Metastatic Breast Carcinoma in the Brain (tissue), 10 donors: ENCODE results near the genes SSH2, NSRP1, GOSR1, ATAD5 and NF1.

GRCh38 chr17:29713613-29714221 is 91.0 kb upstream of the CORO6 start:
- PRO-cap, 10 experiments: no peak in any of the 10 experiments

GRCh38 chr17:29929949-29930275 is at the start of gene SSH2:
TSS of gene SSH2 (minus strand) at chr17:29930228.
- PRO-cap, 10 experiments: peak in 10 of 10 experiments; most common minus-strand start chr17:29930177 (in 5)

- PRO-cap, 10 experiments: peak in 10 of 10 experiments; most common plus-strand start chr17:30116829 (in 9); most common minus-strand start chr17:30116716 (in 10)
These were observed at the start of gene NSRP1 for GRCh38 chr17:30116614-30117776. TSS of gene NSRP1 (plus strand) at chr17:30116816.

GRCh38 chr17:30286530-30287072 is 5.1 kb downstream of the BLMH start:
- PRO-cap, 10 experiments: no peak in any of the 10 experiments

DNA sequence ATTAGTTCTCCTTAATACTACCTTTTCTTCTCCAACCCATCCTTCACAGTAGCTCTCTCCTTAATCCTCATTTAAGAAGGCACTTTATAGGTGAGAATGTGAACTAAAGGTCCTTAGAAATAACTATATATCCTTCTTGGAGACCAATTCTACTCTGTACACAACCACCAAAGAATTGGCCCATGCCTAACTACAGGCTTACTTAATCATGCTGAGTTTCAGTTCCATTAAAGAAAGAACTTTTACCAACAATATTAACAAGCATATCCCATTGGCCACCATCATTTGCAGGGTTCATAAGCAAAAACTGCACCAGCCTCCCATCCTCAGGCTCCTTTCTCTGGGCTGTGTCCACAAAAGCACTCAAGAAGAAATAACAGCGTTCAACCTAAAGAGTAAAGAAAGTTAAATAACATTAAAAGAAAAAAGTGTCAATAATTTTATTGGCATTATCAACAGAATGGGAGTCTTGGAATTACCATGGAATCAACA is 4.1 kb downstream of the BLMH start:
- PRO-cap, 10 experiments: no peak in any of the 10 experiments

DNA sequence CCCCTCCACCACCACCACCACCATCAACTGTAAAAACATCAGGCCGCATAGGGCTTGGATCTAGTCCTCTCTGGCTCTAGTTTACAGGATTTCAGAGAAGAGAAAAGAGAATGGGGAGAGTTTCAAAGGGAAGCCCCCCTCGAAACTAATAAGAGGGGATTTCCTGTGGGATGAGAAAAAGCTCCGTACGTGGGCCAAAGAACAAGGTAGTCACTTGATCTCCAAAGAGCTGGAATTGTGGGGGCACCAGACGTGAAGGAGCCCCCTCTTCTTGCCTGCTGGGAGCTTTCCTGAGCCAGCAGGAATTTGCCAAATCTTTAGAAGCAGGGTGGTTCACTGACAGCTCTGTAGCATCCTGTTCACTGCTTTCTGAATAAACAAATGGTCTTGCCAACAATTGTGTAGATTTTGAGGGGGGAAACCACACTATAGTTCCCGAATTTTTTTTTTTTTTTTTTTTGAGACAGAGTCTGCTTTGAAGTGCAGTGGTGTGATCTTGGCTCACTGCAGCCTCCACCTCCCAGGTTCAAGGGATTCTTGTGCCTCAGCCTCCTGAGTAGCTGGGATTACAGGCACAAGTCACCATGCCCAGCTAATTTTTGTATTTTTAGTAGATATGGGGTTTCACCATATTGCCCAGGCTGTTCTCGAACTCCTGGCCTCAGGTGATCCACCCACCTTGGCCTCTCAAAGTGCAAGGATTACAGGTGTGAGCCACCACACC is 7.1 kb upstream of the TMIGD1 start:
- PRO-cap, 10 experiments: peak in 1 of 10 experiments; most common minus-strand start position 308 of the sequence (in 1)

- PRO-cap, 10 experiments: peak in 1 of 10 experiments; most common plus-strand start chr17:30415429 (in 1)
These were observed 36.5 kb downstream of the CPD start for GRCh38 chr17:30415037-30415722.

DNA sequence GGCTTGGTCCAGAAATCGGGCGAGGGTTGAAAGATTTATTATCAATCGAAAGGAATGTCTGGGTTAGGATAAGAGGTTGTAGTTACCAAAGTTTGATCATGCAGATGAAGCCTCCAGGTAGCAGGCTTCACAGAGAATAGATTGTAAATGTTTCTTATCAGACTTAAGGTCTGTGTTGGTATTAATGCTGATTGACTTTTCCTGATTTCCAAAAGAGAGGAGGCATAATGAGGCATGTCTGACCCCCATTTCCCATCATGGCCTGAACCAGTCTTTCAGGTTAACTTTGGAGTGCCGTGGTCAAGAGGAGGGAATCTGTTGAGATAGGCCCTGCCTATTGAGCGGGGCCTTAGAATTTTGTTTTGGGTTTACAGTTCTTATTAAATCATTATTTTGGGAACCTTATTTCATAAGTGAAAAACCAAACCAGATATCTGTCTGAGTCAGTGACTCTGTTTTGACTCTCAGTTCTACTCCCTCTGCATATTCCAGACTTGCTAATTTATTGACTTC is 45.5 kb downstream of the CPD start:
- PRO-cap, 10 experiments: no peak in any of the 10 experiments

DNA sequence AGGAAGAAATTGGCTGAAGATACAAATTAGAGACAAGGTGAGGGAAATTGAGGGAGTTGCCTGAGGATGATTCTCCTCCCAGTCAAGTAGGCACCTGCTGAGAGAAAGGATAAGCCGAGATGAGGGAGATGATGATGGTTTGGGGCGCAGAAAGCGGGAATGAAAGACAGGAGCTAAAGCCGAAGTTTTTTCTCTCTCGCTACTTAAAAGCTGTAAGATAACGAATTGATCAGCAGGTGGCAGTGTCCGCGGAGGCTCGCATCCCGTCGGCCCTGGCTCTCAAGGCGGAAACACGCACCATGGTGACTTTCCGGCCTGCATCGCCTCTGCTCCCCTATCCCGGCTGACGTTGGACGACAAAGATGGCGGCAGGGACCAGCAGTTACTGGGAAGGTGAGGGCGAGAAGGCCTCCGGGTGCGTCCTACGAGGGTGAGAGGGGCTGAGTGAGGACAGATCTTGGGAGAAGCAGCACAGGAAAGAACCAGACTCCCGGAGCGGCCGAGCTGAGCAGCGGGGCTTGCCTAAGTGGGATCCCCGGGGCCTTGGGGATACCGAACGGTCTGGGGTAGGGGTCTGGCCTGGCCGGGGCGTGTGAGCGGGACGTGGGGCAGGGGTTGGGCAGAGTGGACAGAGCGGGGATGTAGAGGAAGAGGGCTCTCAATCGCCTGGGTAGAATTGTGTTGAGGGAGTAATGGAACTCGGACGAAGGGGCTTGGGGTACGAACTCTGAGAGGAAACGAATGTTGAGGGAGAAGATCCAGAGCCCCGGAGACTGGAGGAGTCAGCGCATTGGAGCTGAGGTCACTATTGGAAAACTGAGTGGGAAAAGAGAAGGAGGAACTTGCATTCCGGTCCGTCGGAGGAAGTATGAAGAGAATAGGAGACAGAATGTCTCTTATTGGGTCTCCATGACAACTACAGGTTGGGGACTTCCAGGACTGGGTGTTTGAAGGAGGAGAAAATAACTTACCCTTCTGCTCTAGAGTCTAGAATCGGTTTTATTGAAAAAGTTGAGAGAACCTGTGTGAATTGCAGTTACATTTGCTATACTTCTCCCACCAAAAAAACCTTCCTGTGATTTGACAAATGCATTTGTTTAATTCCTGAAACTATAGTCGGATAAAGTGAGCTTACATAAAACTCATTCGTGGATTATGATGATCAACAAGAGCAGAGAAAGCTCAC is at the start of gene GOSR1:
Gene GOSR1, plus strand, starts transcription at position 337 of the 1,186 bp plus-strand sequence.
- PRO-cap, 10 experiments: peak in 10 of 10 experiments; most common plus-strand start position 352 of the sequence (in 7); most common minus-strand start position 870 of the sequence (in 6)

- PRO-cap, 10 experiments: peak in 3 of 10 experiments; most common plus-strand start chr17:30600024 (in 2); most common minus-strand start chr17:30600060 (in 2)
These were observed 122.5 kb downstream of the GOSR1 start for GRCh38 chr17:30599535-30600264.

DNA sequence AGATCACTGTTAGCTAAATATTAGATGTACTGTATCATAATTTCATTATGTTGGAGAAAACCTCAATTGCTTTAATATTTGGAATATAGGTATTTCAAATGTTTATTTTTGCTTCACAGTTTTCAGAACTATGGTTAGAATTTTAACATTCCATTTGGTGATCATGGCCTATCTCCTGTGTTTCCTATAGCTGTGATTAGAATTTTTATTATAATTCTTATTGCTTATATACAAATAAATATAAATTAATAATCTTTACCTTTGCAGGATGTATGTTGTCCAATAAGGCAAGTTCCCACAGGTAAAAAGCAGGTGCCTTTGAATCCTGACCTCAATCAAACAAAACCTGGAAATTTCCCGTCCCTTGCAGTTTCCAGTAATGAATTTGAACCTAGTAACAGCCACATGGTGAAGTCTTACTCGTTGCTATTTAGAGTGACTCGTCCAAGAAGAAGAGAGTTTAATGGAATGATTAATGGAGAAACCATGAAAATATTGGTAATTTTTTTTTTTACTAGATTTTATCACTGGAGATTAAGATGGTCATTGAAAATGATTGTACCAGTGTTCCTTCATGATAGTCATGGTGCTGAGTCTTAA is 55.8 kb downstream of the CRLF3 start:
- PRO-cap, 10 experiments: no peak in any of the 10 experiments

GRCh38 chr17:30831634-30832689 is at the start of gene ATAD5:
TSS of gene ATAD5 (plus strand) at chr17:30831966.
- PRO-cap, 10 experiments: peak in 10 of 10 experiments; most common plus-strand start chr17:30832010 (in 8); most common minus-strand start chr17:30831869 (in 3)

- PRO-cap, 10 experiments: peak in 9 of 10 experiments; most common plus-strand start chr17:31008456 (in 4); most common minus-strand start chr17:31008726 (in 5)
These were observed 37.4 kb downstream of the RNF135 start for GRCh38 chr17:31007820-31008998.

- PRO-cap, 10 experiments: peak in 10 of 10 experiments; most common plus-strand start chr17:31094977 (in 8); most common minus-strand start chr17:31095475 (in 8)
These were observed at the start of gene NF1 for GRCh38 chr17:31094837-31095742. TSS of gene NF1 (plus strand) at chr17:31094977.

DNA sequence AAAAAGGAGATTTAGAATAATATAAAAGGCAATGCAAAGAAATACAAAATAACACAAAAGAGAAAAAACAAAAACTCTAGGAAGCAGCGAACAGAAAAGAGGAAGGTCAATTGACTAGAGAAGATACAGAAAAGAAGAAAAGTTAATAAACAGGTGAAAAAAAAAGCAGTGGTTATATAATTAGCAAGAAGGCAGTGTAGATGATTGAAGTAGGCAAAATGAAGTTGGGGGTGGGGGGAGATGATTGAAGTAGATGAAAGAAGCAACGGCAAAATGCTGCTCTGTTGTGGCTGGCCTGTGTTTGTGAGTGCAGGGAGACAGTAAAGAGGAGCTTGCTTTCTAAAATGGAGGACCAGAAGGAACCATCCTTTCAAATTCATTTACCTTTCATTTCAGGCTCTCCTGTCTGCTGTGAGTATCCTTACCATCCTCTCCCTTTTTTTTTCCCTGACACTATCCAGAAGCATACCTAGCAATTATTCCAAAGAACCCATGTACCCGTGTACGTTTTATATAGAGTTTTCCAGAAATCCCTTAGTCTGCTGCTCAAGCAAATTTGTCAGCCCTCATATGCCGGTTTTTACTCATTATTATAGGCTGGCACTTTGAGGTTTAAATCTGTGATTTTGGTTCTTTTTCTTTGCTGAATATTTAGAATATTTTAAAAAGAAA is 3.5 kb downstream of the EVI2B start:
- PRO-cap, 10 experiments: no peak in any of the 10 experiments

- PRO-cap, 10 experiments: peak in 1 of 10 experiments; most common plus-strand start chr17:31468139 (in 1); most common minus-strand start chr17:31468064 (in 1)
These were observed 76.4 kb downstream of the RAB11FIP4 start for GRCh38 chr17:31467664-31468550.

DNA sequence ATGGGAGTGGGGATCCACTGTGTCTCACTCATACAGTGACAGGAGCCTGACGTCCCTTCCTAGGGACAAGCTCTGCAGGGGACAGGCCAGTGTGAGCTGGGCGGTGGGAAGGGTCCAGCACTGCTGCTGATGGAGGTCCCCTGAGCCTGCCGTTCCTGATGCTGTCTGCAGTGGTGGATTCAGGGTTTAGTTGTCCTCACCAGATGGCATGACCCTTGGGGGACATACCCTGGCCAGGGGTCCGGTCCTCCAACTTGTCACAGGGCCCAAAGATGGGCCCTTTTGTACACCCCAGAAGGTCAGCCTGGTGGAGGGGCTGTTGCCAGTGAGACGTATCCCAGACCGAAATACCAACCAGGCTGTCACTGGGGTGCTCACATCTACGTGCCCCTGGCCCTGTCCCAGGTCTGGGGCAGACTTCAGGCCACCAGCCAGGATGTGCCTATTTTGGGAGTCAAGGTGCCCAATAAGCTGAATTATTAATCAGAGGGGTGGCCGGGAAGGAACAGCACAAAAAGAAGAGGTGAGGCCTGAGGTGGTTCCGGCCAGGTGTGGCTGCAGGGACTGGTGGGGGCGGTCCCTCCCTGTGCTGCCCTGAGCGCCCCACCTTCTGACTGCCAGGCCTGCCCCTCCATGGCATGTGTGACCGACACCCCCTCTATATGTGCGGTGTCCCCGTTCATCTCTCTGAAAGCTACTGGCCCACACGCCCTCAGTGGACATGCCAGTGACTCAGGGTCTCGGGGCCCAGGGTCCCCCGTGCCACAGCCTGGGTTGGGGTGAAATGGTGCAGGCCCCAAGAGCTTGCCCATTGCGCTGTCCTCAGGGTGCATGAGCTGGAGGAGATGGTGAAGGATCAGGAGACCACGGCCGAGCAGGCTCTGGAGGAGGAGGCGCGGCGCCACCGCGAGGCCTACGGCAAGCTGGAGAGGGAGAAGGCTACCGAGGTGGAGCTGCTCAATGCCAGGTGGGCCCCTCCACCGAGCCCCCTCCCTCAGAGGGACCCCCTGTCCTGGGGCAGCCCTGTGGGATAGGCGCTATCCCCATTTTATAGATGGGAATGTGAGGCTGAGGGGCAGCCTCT is 133.1 kb downstream of the RAB11FIP4 start:
- PRO-cap, 10 experiments: peak in 1 of 10 experiments; most common plus-strand start position 485 of the sequence (in 1)

GRCh38 chr17:31537585-31538532 is 146.4 kb downstream of the RAB11FIP4 start:
- PRO-cap, 10 experiments: peak in 4 of 10 experiments; most common plus-strand start chr17:31537942 (in 2); most common minus-strand start chr17:31537766 (in 4)

GRCh38 chr17:31599045-31599311 is 207.5 kb downstream of the RAB11FIP4 start:
- PRO-cap, 10 experiments: no peak in any of the 10 experiments

GRCh38 chr17:32021345-32022054 is 14.3 kb downstream of the LRRC37B start:
- PRO-cap, 10 experiments: no peak in any of the 10 experiments